Renal cortical epithelial cell (primary cell): ENCODE data around the genes EXOC1, PPAT, EPHA5 and GNRHR.

- RRBS = no CpG with 5 or more reads among the region's 8 CpGs
Measured at GRCh38 chr4:54409229-54409864, 180.3 kb downstream of the PDGFRA start.

- RRBS = no CpG with 5 or more reads among the region's 10 CpGs
Measured at GRCh38 chr4:54667058-54667793, 9.5 kb downstream of the KIT start.

GRCh38 chr4:55123637-55124279 is 1.6 kb downstream of the KDR start:
- RRBS = no CpG with 5 or more reads among the region's 8 CpGs

GRCh38 chr4:55261238-55261461 is 84.9 kb upstream of the SRD5A3 start:
- RRBS = no CpG with 5 or more reads among the region's 2 CpGs

DNA sequence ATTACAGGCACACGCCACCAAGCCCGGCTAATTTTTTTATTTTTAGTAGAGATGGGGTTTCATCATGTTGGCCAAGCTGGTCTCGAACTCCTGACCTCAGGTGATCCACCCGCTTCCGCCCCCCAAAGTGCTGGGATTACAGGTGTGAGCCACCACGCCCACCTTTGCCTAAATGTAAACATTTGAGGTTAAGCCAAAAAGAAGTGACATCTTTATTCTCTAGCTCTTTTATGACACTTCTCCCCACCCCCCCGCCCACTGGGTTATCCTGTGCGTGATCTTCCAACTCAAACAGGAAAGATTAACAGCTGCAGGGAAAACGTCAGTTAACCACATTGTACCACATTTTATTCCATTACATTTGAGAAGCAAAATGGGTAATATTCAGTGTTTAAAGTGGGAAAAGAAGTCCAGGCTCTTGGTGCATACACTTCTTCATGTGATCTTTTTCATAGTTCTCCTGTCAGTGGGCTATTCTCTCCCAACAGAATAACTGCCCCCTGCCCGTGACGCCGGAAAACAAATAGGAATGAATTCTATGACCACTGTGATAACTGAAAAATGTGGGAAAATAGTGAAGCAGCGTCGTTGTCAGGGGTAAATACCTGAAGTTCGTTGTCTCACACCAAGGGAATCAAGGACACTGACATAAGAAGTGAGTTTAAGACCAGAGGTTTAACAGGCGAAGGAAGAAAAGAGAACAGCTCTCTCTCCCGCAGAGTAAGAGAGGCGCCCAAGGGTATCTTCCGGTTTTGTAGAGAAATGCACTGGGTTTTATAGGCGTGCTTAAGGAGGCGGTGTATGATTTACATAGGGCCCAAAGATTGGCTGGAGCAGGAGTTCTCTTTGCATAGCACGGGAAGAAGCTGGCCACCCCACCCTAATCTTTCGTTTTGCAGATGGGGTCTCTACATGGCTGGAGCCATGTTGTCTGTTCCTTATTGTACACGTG is 9.7 kb upstream of the SRD5A3 start:
- RRBS = no CpG with 5 or more reads among the region's 24 CpGs

GRCh38 chr4:55547362-55547662 is 603 bp upstream of the CLOCK start:
- RRBS = no CpG with 5 or more reads among the region's 9 CpGs

- RRBS = 2% methylated on average over 21 of the region's 64 CpGs
Measured at GRCh38 chr4:55853386-55854662, at the start of gene EXOC1. TSS of gene EXOC1 (plus strand) at chr4:55853648.

DNA sequence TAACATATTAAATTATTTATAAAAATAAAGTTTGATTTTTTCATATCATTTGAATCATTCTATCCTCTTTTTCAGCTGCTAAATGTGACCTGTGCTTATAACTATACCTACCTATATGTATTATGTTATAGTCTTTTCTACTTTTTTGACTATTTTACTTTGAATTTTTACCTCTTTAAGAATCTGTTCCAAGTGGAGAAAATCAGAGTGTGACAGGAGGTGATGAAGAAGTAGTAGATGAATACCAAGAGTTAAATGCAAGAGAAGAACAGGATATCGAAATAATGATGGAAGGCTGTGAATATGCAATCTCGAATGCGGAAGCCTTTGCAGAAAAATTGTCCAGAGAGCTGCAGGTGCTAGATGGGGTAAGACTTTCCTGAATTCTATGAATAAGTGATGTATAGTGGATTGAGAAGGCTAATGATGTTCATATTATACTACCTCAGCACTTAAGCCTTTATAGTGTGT is 14.7 kb downstream of the EXOC1 start:
- RRBS = no CpG with 5 or more reads among the region's 3 CpGs

GRCh38 chr4:56157350-56157692 is 108.4 kb downstream of the CRACD start:
- RRBS = no CpG with 5 or more reads among the region's 5 CpGs

DNA sequence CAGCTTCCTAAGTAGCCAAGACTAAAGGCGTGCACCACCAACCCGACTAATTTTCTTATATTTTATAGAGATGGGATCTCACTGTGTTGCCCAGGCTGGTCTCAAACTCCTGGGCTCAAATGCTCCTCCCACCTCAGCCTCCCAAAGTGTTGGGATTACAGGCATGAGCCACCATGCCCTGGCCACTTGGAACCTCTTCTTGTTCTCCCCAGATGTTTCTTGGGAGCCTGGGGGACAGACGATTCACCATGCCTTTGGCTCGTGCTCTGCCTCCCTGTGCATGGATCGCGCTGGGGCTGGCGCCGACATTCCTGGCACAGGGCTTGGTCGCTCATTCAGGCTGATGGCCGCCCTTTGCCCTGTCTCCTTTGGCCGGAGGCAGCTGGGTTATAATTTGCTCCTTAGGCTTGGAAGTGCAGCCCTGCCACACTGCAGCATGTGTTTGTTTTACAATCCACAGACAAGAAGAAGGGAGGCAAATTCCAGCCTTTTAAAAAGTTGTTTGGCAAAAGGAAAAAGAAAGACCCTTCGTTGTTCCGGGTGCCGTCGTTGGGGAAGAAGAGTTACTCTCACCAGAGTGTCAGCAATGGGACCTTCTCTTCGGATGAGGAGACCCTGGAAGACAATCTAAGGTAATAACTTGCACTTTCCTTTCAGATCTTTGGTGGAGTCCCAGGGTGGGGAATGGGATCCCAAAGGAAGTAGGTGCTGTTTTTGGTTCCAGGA is 115.3 kb downstream of the AASDH start:
- RRBS = no CpG with 5 or more reads among the region's 16 CpGs

- RRBS = 1% methylated on average over 19 of the region's 72 CpGs
Measured at GRCh38 chr4:56434845-56435891, at the start of gene PPAT. TSS of gene PPAT (minus strand) at chr4:56435615.

- RRBS = 2% methylated on average over 56 of the region's 115 CpGs
Measured at GRCh38 chr4:56908397-56909478, 1.0 kb downstream of the REST start.

DNA sequence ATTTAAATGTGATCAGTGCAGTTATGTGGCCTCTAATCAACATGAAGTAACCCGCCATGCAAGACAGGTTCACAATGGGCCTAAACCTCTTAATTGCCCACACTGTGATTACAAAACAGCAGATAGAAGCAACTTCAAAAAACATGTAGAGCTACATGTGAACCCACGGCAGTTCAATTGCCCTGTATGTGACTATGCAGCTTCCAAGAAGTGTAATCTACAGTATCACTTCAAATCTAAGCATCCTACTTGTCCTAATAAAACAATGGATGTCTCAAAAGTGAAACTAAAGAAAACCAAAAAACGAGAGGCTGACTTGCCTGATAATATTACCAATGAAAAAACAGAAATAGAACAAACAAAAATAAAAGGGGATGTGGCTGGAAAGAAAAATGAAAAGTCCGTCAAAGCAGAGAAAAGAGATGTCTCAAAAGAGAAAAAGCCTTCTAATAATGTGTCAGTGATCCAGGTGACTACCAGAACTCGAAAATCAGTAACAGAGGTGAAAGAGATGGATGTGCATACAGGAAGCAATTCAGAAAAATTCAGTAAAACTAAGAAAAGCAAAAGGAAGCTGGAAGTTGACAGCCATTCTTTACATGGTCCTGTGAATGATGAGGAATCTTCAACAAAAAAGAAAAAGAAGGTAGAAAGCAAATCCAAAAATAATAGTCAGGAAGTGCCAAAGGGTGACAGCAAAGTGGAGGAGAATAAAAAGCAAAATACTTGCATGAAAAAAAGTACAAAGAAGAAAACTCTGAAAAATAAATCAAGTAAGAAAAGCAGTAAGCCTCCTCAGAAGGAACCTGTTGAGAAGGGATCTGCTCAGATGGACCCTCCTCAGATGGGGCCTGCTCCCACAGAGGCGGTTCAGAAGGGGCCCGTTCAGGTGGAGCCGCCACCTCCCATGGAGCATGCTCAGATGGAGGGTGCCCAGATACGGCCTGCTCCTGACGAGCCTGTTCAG is 22.4 kb downstream of the REST start:
- RRBS = no CpG with 5 or more reads among the region's 10 CpGs

- RRBS = no CpG with 5 or more reads among the region's 5 CpGs
Measured at GRCh38 chr4:57049493-57050095, 60.6 kb downstream of the IGFBP7 start.

DNA sequence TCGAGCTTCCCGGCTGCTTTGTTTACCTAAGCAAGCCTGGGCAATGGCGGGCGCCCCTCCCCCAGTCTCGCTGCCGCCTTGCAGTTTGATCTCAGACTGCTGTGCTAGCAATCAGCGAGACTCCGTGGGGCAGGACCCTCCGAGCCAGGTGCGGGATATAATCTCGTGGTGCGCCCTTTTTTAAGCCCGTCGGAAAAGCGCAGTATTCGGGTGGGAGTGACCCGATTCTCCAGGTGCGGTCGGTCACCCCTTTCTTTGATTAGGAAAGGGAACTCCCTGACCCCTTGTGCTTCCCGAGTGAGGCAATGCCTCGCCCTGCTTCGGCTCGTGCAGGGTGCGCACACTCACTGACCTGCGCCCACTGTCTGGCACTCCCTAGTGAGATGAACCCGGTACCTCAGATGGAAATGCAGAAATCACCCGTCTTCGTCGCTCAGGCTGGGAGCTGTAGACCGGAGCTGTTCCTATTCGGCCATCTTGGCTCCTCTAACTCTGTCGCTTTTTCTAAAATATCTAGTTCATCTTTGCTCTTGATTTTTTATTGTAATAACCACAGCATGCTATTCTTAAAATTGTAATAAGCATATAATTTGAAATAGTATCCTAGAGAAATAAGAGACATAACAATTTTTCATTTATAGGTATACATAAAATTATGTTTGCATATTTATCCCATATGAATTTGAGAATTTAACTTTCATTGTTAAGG is 172.8 kb downstream of the ADGRL3 start:
- RRBS = no CpG with 5 or more reads among the region's 32 CpGs

DNA sequence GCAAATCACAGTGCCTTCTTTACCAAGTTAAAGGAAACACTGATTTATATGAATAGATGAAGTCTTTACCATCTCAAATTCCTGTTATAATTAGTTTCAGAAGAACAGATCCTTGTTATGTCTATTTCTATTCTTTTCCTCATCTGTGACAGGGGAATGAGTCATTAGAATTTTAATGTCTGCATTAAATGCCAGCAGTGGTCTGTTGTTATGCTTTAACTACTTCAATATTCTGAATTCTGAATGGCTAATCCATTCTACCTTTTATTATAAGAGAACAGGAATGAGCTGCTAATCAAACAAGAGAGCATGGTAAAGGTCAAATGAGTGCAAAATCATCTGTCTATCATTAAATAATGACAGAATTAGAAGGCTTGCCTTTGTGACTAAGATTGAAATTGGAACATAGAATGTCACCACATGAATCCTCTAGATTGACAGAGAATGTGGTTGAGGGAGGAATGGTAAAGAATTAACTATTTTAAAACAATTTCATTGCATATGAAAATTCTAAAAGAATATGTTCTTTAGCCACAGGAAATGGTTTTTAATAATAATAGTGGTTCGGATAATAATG is 935.5 kb downstream of the ADGRL3 start:
- RRBS = no CpG with 5 or more reads among the region's 1 CpG

DNA sequence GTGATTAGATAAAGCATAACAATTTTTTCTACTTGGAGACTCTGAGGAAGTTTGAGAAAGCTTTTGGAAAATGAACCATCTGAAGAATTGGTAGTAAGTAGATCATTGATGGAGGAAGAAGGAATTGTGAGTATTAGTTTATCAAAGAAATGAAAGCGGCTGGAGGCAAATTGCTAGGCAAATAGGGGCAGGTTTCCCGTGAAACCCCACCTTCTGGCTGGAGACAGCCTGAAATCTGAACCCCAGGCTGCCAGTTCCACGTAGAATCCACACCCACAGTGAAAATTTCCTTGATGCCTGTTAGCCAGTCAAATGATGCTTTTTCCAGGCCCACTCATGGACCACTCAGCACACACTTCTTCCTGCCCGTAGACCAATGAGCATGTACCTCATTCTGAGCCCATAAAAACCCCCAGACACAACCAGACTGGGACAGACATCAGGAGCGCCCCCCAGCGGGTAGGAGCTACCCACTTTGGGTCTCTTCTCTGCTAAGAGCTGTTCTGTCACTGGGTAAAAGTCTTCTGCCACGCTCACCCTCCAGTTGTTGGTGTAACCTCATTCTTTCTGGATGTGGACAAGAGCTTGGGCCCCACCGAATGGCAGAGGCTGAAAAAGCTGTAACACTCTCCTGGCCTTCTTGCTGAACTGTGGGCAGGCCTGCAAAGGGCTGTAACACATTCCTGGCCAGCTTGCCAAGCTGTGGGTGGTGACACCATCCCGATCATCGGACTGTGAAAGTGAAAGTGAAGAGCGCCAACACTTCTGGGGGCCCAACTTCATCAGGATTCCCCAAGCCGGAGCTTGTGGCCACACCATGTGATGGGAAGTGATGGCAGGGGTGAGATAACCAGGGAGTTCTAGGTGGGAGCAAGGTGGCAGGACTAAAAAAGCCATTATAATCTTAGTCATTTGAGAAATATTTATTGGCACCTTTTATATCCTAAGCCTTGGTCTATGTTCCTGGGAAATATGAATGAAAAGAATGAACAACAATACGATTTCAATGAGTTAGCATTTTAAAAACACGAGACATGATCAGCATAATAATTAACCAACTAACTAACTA is 137.6 kb downstream of the TECRL start:
- RRBS = no CpG with 5 or more reads among the region's 14 CpGs

- RRBS = no CpG with 5 or more reads among the region's 54 CpGs
Measured at GRCh38 chr4:65670192-65671083, at the start of gene EPHA5. TSS of gene EPHA5 (minus strand) at chr4:65670489.

- RRBS = no CpG with 5 or more reads among the region's 6 CpGs
Measured at GRCh38 chr4:67754160-67754659, at the start of gene GNRHR. TSS of gene GNRHR (minus strand) at chr4:67754388.

DNA sequence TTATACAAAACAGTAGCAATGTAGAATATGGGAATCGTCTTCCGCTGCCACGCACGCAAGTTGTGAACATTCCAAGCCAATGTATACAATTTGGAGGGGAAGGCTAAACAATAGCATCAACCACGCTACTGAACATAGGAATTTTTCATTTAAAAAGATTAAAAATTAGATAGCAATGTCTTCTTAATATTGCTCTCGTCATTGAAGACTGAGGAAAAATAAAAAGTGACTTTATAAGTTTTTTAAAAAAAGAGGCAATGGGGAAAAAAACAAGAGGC is 36.6 kb downstream of the YTHDC1 start:
- RRBS = no CpG with 5 or more reads among the region's 6 CpGs